Peyer's patch (tissue), 4 donors: ENCODE data around the genes LMNTD1, SSPN and FGFR1OP2.

DNA sequence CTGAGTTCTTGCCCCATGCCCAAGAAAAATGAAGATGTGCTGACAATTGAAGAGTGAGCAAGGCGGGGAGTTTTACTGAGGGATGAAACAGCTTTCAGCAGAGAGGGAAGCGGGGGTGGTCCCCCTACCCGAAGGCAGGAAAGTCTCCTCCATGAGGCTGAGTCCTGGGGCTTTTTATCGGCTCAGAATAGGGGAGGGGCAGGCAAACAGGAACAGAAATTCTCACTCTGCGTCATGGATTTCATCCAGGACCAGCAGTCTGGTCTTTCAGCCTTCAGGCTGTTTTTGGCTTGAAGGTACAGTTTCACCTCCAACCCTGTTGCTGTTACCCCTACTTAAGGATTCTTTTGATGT lies 3.0 kb upstream of the BCAT1 start:
- PRO-cap, result no peak
- RAMPAGE, long total RNA, 4 experiments, result no peak in any of the 4 experiments

GRCh38 chr12:25253318-25253775 lies 2.6 kb upstream of the KRAS start:
- PRO-cap, result no peak
- RAMPAGE, long total RNA, 4 experiments, result no peak in any of the 4 experiments

DNA sequence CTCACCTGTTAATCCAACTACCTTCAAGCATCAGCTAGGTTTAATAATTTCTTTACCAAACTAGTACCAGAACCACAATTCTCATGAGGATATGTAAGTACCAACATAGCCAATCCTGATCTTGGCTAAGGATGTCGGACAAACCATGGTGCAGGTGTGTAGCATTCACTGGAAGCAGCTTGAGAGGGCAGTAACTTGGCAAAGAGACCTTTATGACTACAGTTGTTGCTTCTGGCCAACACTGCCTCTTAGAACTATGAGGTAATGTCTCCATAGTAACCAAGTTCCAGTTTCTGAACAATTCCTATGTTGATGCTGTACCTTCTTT lies at the start of gene LMNTD1:
LMNTD1 (minus strand) TSS at position 220 of the 328 bp plus-strand sequence.
- PRO-cap, result no peak
- RAMPAGE, long total RNA, 4 experiments, result no peak in any of the 4 experiments

DNA sequence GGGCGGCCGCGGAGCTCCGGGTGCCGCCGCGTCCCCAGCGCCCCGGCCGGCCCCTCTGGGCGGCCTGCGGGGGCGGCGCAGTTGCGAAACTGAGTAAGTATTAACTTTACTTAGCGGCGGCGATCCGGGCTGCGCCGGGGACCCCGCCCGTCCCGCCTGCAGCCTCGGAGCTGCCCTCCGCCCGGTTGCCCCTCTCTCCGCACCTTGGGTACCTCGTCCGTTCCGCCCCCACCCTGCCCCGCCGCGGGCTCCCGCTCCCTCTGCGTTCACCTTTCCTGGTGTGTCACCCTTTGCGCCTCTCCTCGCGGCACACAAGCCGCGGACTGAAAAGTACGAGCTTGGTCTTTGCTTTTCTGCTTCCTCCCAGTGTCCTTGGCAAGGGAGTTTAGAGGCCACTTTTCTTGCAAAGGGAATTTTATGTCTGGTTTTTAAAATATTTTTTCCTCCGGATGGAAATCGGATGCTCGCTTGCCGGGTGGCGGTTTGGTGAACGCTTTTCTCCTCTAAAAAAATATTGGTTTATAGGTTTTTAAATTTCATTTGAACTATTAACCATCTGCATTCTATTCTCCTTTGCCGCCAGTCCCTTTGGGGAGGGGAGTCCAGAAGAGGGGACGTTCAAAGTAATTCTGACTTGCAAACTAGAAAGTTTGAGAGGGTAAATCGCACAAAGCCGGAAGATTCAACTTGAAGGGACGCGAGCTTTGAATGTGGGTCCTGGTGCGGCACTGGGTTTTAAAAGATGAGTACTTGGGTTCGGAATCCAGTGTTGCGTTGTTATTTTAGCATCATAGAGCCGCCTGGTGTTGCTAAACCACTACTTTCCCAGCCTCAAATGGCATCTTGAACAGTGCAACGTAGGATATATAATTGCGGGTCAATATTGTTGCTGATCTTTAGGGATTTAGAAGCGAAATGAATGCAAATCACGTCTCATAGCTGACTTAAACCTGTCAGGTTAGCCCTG lies 857 bp downstream of the RASSF8 start:
- PRO-cap, result bidirectional peak, plus-strand start at position 127 of the sequence, minus-strand start at position 57 of the sequence; unidirectional peak, minus-strand start at position 325 of the sequence; unidirectional peak, minus-strand start at position 744 of the sequence; unidirectional peak, minus-strand start at position 836 of the sequence
- RAMPAGE, long total RNA, 4 experiments, result no peak in any of the 4 experiments

GRCh38 chr12:26042897-26043548 lies 81.8 kb downstream of the BHLHE41 start:
- PRO-cap, result no peak
- RAMPAGE, long total RNA, 4 experiments, result no peak in any of the 4 experiments

GRCh38 chr12:26119234-26119849 lies 5.5 kb downstream of the BHLHE41 start:
- PRO-cap, result no peak
- RAMPAGE, long total RNA, 4 experiments, result no peak in any of the 4 experiments

- PRO-cap, result no peak
- RAMPAGE, long total RNA, 4 experiments, result no peak in any of the 4 experiments
Observed at GRCh38 chr12:26177341-26177793, 18.0 kb upstream of the SSPN start.

DNA sequence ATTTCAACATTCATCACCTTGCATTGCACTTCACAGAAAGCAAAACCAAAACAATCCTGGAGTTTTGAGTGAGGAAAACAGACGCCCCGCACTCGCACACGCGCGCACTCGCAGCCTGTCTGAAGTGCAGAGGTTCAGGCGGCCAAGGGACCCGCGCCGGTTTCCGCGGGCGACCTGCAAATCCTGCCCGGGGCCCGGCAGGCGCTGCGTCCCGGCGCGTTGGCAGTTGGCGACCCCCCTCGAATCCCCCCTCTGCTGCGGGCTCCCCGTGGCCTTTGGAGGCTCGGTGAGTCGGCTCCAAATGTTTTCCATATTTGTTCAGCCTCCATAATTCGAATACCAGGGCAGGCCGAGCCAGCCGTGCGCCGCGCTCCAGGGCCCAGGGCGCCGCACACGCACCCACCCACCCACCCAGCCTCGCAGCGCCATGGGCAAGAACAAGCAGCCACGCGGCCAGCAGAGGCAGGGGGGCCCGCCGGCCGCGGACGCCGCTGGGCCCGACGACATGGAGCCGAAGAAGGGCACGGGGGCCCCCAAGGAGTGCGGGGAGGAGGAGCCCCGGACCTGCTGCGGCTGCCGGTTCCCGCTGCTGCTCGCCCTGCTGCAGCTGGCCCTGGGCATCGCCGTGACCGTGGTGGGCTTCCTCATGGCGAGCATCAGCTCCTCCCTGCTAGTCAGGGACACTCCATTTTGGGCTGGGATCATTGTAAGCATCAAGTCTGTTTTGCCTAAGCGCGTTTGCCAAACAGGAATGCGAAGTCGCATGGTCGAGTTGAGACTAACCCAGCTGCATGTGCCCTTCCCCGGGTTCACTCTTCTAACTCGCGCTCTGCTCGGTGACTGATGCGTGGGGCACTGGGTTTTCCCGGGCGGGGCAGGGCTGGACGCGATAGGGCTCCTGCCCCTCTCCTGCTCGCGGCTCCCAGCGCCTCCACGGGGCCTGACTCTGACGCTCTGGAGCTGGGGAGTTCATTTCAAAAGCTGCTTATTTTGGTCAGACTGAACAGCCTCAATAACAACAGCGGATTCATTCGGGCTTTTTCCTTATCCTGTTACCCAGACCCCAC lies at the start of gene SSPN:
SSPN (plus strand) TSS at position 328 of the 1,067 bp plus-strand sequence.
- PRO-cap, result unidirectional peak, plus-strand start at position 53 of the sequence; unidirectional peak, plus-strand start at position 129 of the sequence; bidirectional peak, plus-strand start at position 988 of the sequence, minus-strand start at position 819 of the sequence
- RAMPAGE, long total RNA, 4 experiments, result no peak in any of the 4 experiments

DNA sequence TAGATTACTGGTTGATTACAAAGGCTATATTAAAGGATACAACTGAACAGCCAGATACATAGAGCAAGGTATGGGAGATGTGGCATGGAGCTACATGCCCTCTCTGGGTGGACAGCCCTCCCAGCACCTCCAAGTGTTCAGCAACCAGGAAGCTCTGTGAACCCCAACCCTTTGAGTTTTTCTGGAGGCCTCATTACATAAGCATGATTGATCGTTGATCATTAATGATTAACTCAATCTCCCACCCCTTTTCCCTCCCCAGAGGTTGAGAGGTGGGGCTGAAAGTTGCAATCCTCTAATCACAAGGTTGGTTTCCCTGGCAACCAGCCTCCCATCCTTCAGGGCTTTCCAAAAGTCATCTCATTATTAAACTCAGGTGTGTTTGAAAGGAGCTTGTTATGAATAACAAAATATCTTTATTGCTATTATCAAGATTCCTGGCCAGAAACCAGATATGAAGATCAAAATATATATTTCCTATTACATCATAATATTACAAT lies 73.4 kb downstream of the SSPN start:
- PRO-cap, result no peak
- RAMPAGE, long total RNA, 4 experiments, result no peak in any of the 4 experiments

GRCh38 chr12:26846509-26846860 lies 13.5 kb upstream of the ITPR2 start:
- PRO-cap, result no peak
- RAMPAGE, long total RNA, 4 experiments, result no peak in any of the 4 experiments

GRCh38 chr12:26937868-26938825 lies at the start of gene FGFR1OP2:
FGFR1OP2 (plus strand) TSS chr12:26938470.
- PRO-cap, result bidirectional peak, plus-strand start at chr12:26938111, minus-strand start at chr12:26937945; bidirectional peak, plus-strand start at chr12:26938470, minus-strand start at chr12:26938311
- RAMPAGE, long total RNA, 4 experiments, result start-site peak on the plus strand in 4 of 4 experiments, at chr12:26938468-26938537 at its widest, 57 to 626 reads per replicate; start-site peak on the minus strand in 3 of 4 experiments, at chr12:26937938-26937990 at its widest, 16 to 65 reads per replicate

GRCh38 chr12:26975385-26975935 lies 37.2 kb downstream of the FGFR1OP2 start:
- PRO-cap, result no peak
- RAMPAGE, long total RNA, 4 experiments, result no peak in any of the 4 experiments

DNA sequence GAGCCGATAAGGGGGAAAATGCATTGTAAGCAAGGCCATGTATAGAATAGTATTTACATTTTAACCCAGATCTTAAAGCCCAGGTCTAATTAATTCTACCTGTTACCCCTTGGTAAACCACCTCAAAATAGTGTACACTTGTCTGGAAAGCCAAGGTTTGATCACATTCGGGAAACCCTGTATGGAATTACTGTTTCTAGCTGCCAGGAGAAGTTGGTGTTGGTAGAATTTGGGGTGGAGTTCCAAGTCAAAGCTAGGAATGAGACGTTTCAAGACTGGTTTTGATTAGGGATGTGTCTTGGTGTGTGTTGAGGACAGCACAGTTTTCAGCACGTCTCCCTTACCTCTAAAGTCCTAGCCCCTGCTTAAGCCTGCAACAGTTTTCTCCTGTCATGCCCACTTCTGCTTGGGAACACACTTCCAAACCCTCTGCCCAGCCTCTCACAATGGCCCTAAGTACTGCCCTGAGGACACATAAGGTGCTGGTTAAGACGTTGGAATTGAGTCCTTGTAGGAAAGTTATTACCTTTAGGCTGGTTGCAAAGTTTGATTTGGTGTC lies 838 bp upstream of the BMAL2 start:
- PRO-cap, result no peak
- RAMPAGE, long total RNA, 4 experiments, result no peak in any of the 4 experiments

DNA sequence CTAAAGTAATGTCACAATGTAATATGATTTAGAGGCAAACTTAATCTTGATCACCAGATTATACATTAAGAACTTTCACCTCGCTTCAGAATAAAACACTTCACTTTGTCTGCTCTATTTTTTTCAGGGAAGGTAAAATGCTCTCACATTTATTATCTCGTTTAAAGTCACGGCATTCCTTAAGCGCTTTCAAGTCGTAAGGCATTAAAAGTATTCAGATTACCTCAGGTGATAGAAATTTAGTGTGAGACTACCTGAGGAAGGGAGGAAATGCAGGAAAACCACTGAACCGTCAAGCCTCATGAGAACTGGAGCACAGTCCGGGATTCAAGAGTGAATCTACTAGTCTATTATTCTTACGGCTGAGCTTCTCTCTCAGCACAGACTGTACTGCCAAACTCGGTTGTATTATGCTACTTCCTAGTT lies 8.4 kb upstream of the PPFIBP1 start:
- PRO-cap, result no peak
- RAMPAGE, long total RNA, 4 experiments, result no peak in any of the 4 experiments

GRCh38 chr12:27554444-27555364 lies 30.7 kb downstream of the PPFIBP1 start:
- PRO-cap, result no peak
- RAMPAGE, long total RNA, 4 experiments, result no peak in any of the 4 experiments

DNA sequence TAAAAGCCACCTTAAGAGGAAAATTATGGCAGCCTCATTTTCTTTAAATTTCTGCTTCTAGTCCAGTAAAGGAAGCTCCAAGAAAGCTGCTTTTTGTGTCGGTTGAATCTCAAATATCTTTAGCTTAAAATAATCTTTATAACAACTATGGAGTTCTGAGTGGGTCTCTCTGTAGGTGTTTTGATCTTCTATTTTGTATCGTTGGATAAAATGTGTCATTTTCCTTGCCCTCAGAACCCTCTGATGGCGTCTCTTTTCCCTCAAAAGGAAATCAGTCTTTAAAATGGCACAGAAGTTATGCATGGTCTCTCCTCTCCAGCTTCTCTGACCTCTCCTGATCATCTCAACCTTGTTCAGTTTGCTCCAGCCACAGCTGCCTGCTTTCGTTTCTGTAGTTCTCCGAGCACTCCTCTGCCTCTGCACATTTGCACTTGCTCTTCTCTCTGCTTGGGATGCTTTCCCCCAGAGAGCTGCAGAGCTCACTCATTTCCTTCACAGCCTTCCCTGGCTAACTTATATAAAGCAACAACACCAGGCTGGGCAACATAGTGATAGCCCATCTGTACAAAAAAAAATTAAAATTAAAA lies 37.4 kb downstream of the PPFIBP1 start:
- PRO-cap, result no peak
- RAMPAGE, long total RNA, 4 experiments, result no peak in any of the 4 experiments

DNA sequence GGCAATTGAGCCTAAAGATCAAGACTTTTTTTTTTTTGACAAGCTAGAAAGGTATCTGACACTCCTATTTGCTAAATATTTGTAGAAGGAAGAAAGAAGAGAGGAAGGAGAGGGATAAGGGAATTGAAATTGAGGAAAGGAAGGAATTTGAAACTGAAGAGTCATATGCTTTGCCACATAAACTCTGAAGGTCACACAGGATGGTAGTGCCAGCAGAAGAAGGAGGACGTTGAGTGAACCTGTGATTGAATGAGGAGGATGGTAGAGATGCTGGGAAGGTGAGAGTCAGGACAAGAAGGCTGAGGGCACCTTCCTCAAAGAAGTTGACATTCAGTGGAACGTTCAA lies 67.0 kb downstream of the PPFIBP1 start:
- PRO-cap, result no peak
- RAMPAGE, long total RNA, 4 experiments, result start-site peak on the plus strand in 2 of 4 experiments, centred at positions 111 to 194 of the sequence, 11 to 20 reads per replicate

DNA sequence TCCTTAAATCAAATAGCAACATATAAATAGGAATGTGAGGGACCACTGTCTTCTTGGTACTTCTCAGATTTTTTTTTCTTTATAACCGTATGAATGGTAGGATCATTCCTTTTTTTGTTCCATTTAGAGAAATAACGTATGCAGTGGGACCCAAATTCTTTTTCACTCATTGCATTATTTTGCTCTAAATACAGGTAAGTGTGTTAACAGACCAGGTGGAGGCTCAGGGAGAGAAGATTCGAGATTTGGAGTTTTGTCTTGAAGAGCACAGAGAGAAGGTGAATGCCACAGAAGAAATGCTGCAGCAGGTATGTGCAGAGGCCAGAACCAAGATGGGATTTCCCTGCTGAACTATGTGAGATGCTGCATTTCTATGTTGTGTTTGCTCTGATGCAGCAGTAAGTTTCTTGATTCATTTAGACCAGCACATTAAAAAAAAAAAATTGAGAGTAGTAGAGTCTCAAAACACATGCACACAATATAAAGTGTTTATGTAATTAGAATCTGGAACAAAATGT lies 48.7 kb upstream of the REP15 start:
- PRO-cap, result no peak
- RAMPAGE, long total RNA, 4 experiments, result no peak in any of the 4 experiments

- PRO-cap, result no peak
- RAMPAGE, long total RNA, 4 experiments, result no peak in any of the 4 experiments
Observed at GRCh38 chr12:28026679-28027087, 54.1 kb upstream of the PTHLH start.

GRCh38 chr12:28242822-28243598 lies 52.8 kb downstream of the CCDC91 start:
- PRO-cap, result no peak
- RAMPAGE, long total RNA, 4 experiments, result no peak in any of the 4 experiments